ENCODE measurements around the genes SLC6A17, LAMTOR5 and CHI3L2.

DNA sequence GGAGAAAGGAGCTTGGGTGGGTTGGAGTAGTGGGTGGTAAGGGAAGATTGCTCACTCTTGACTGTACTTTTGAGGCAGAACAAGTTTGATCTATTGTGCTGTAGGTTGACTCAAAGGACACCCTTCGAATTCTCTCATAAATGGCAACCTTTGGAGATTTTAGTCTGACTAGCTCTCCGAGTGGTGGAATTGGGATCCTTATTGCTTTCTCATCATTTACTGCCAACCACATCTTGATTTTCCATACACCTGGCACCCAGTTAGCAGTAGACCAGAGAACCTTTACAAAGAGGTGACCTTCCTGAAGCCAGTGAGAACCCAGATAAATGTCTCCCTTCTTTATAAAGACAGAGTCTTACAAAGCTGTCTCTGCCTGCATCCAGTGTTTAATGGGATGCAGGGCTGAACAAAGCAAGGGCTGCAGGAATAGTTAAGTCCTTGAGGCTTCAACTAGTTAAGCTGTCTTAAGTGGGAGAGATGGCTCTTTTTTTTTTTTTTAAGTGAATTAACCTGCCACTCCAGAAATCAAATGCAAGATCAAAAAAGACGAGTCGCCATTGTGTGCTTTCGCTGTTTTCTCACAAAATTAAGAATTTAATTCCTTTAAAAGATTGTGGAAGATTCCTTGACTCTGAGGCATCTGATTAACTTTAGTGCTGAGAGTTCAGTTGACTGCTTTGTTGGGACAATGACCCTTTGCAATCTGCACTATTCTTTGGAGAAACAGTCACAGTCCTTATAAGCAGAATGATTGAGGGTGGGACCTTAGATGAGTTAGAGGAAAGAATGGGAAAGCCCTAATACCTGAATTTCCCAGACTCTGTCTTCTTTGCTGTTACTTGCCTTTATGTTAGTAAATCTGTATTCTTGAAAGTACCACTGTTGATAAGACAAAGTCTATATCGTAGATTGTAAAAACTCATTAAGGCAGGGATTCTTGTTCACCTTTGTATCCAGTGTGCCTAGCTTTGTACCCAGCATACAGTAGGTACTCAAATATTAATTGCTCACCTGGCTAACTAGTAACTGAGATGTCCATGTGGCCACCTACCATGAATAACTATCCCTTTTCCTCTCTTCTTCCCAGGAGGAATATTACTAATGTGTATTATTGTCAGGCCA lies 1.6 kb downstream of the AHCYL1 start:
- RRBS: no CpG with 5 or more reads among the region's 6 CpGs

- RRBS: no CpG with 5 or more reads among the region's 10 CpGs
Observed at GRCh38 chr1:110043565-110044207, 9.3 kb downstream of the STRIP1 start.

DNA sequence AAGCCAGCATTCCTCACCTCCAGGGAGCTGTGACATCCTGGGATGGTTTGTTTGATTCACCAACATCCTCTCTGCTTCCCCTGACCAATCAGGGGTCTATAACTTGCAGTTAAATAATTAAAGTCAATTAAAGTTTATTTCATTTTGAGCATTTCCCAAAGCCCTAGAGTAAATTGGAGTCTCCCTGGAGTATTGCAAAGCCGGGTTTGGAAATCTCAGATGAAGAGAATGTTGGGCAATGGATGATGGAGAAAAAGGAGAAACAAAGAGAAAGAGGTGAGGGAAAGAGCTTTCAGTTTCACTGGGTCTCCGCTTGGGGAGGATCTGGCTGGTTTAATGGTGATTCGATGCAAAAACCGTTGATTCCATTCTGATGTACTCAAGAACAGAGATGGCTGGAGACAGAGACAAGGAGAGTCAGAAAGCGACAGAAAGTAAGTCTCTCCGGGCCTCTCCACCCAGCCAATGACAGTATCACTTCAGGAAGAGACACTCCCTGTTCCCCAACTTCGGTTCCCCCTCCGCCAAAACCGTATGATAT lies 12.8 kb upstream of the ALX3 start:
- RRBS: no CpG with 5 or more reads among the region's 9 CpGs

DNA sequence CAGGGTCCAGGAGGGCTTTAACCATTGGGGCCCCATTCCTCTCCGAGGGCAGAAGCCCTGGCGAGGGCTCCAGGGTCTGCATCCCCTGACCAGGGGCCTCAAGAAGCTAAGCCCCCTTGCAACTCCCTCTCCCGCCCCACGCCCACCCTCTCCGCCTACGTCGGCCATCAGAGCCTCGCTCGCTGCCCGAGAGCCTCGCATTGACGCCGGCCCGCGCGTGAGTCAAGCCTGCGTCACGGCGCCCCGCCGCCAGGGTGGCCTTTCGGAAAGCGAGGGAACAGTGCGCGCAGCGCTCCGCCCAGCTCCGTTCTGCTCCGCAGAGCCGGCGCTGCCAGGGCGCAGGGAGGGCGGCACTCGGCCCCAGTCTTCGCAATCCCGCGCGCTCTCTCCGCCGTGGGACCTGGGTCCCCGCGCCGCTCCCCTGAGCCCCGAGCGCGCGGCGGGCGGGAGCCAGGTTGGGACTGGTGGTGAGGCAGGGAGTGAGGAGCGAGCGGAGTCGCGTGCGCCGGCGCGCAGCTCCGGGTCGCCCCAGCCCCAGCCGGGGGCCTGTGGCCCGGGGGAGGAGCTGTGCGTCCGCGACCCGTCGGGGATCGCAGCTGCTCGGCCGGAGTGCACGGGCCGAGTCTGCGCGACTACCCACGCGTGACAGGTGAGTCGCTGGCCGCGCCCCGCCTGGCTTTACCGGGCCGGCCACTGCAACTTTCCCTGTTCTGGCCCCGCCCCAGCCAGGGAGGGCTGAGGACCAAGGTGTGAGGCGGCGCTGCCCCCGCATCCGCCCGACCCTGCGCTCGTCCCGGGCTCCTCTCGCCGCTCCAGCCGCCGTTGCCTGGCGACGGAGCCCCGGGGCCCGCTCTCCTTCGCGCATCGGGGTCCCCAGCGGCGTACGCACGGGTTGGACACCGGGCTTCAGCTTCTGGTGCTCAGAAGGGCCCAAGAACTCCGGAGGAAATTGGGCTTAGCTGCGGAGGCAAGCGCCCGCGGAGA lies at the start of gene SLC6A17:
Gene SLC6A17 (plus strand): TSS at position 260 of the 984 bp plus-strand sequence.
- RRBS: 22% methylated on average over 58 of the region's 111 CpGs

- RRBS: no CpG with 5 or more reads among the region's 7 CpGs
Observed at GRCh38 chr1:110347483-110348221, 8.5 kb downstream of the RBM15 start.

- RRBS: no CpG with 5 or more reads among the region's 5 CpGs
Observed at GRCh38 chr1:110361931-110362436, 22.8 kb downstream of the RBM15 start.

GRCh38 chr1:110407118-110408443 lies at the start of gene LAMTOR5:
TSS of gene LAMTOR5 (minus strand) at chr1:110407694.
- RRBS: 3% methylated on average over 6 of the region's 81 CpGs

DNA sequence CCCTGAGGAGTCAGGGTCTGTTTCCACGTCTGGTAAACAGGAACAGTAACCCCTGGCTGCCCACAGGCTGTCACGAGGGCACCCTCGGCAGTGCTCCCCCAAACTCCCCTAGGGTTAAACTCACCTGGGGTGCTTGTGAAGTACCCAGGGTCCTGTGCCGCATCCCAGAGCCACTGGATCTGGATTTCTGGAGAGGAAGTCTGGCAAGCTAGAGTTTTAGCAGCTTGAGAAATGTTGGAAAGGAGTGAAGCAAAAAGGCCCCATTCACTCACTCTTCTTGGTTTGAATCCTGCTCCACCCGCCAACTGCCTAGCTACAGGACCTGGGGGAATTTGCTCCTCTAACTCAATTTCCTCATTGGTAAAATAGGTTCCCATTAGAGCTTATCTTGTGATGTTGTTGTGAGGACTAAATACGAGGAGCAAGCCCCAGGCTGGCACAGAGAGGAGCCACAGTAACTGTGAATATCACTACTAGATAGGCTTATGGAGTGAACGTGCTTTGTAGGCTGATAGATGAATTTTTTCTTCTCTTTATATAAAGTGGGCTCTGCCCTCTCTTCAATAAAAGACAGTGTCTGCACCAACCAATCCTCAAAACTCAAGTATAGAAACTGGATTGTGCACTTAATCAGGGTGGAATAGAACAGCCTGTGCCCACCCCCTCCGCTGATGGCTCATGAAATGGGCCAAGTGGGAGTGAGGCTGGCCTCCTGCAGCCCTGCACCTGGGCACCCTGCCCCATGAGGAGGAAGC lies 15.4 kb downstream of the PROK1 start:
- RRBS: no CpG with 5 or more reads among the region's 8 CpGs

DNA sequence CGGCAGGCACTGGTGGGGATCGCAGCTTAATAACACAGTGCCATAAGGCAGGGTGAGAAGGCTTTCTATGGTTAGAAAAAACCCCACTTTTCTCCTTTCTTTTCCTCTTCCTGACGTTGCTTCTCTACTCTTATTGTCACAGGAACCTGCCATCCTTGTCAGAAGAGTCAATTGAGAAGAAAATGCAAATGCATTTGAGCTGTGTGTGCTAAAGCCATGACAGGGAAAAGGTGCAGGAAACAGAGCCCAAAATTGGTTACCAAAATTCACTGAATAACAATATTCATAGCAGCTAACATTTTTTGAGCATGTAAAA lies 15.0 kb upstream of the KCNA10 start:
- RRBS: no CpG with 5 or more reads among the region's 3 CpGs

- RRBS: no CpG with 5 or more reads among the region's 11 CpGs
Observed at GRCh38 chr1:110631131-110631865, 25.1 kb upstream of the KCNA2 start.

GRCh38 chr1:110892281-110892805 lies 19.4 kb downstream of the CD53 start:
- RRBS: no CpG with 5 or more reads among the region's 6 CpGs

GRCh38 chr1:110899926-110900588 lies 27.1 kb downstream of the CD53 start:
- RRBS: no CpG with 5 or more reads among the region's 5 CpGs

DNA sequence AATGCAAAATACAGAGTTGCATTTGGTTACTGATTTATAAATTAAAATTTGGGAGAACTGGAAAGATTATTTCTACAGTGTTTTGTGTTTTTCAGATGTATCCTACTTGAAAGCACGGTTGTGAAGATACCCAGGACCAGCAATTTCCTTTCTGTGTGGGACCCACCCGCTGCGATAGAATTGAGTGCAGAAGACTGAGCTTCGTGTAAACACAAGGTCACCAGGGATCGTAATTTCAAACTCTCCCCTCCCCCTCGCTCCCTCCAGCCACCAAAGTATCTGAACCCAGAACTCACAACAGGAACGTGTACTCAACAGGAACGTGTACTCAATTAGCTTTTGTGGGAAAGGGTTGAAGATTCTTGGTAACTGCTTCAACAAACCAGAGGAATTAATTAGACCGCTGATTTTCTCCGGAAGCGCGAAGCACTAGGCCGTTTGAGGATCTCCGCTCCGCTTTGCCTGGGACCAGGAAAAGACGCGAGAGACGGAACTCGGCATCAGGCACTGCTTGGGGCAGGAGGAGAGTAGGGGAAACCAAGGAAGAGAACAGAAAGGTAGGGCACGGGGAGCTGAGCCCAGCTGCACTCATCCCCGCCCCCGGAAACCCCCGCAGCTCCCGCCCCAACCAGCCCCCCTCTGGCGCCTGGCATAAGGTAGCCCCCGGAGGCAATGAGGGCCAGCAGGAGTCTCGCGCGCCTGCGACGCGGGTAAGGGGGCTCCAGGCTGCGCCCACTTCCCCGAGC lies 515 bp downstream of the DRAM2 start:
- RRBS: 3% methylated on average over 5 of the region's 34 CpGs

DNA sequence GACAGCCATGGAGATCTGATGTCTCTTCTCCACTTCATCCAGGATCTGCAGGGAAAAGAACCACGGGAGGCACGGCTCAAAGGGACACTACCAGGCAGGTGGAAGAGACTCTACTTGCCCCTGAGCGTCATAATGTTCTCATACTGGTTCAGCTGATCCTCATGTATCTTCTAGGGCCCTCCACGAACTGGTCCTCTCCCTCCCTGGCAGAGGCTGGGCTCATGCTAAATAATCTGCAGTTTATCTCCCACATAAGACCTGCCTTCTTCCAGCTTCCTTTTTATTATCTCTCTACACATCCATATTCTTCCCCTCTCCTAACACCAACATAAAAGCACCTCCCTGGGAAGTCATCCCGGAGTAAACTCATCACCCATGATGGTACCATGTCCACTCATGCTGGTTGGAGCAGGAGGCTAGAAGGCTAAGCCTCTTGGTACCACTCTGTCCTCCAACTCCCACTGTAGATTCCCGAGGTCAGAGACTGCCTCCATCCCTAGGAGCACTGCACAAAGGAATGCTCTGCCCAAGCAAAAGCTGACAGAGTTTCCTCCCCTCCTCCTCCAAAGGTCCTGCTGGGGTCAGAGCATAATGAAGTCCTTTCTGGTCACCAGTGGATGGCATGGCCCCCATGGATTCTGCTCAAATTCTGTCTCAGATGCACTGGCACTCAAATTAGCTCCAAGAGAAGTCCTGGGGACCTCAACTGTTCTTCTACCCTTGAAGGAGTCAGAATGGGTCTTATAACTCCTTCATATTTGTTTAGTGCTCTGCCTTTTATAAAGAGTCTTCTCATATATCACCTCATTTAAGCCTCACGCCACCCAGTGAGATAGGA lies 4.2 kb downstream of the DENND2D start:
- RRBS: no CpG with 5 or more reads among the region's 7 CpGs

GRCh38 chr1:111227292-111227944 lies at the start of gene CHI3L2:
TSS of gene CHI3L2 (plus strand) at chr1:111227713.
- RRBS: no CpG with 5 or more reads among the region's 5 CpGs

DNA sequence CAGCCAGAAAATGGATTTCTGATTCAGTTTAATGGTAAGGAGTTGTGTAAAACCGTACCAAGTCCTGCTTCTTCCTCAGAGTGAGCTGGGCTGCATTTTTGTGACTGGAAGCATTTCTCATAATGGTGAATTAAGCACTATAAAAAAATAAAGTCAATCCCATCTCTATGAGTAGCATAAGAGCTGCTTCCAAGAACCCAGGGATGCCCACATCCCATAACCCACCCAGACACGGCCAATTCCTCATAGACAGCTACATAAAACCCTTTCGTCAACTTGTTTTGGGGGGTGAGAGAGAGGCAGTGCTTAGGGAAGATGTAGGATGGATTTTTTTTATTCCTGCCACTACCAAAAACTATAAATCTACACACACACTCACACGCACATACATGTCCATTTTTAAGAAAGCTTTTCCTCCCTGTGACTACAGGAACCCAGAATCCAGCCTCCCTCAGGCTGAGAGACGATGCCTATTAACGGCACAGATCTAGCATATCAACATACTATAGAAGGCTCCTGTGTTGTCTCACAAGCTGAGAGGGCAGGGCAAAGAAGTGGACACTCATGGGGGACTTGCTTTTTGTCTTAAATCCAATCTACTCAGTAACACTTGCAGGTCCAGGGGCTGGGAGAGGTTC lies 8.3 kb downstream of the WDR77 start:
- RRBS: no CpG with 5 or more reads among the region's 6 CpGs

GRCh38 chr1:111489245-111489550 lies 14.2 kb downstream of the ADORA3 start:
- RRBS: no CpG with 5 or more reads among the region's 2 CpGs

- RRBS: no CpG with 5 or more reads among the region's 21 CpGs
Observed at GRCh38 chr1:111541459-111542689, 38.4 kb upstream of the ADORA3 start.

DNA sequence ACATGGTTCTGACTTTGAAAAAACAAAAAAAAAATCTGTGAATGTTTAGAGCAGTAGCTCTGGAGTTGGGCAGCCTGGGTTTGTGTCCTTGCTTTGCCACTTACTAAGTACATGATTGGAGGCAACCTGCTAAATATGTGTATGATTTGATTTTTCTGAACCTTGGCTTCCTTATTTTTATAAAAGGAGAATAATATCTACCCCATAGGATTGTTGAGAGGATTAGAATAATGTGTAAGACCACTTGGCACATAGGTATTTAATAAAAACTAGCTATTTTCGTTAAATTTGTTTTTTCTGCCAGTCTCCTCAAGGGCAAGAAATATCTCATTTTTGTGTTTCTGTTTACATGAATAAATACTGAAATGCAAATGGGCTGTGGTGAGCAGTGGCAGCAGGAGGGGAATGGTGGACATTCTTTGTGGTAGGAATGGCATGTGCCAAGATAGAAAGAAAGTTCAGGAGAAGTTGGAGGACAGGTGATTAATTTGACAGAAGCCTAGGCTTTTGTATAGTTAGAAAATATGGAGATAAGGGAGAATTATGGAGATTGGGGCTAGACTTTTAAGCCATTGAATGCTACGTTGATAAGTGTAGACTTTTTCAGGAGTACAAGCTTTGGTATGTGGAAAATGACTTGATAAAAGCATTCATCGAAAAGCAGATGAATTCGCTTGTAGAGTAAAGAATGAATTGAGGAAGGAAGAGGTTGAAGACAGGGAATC lies 8.5 kb downstream of the RAP1A start:
- RRBS: no CpG with 5 or more reads among the region's 4 CpGs

All from T47D (cell line).